ENCODE measurements around the genes NPAS4, MRPL11, LRFN4, PC and ANKRD13D.

GRCh38 chr11:66326200-66326958 lies 9.5 kb upstream of the CD248 start:
- PRO-cap = bidirectional peak, plus-strand start at chr11:66326697, minus-strand start at chr11:66326693
- RRBS = no CpG with 5 or more reads among the region's 18 CpGs

DNA sequence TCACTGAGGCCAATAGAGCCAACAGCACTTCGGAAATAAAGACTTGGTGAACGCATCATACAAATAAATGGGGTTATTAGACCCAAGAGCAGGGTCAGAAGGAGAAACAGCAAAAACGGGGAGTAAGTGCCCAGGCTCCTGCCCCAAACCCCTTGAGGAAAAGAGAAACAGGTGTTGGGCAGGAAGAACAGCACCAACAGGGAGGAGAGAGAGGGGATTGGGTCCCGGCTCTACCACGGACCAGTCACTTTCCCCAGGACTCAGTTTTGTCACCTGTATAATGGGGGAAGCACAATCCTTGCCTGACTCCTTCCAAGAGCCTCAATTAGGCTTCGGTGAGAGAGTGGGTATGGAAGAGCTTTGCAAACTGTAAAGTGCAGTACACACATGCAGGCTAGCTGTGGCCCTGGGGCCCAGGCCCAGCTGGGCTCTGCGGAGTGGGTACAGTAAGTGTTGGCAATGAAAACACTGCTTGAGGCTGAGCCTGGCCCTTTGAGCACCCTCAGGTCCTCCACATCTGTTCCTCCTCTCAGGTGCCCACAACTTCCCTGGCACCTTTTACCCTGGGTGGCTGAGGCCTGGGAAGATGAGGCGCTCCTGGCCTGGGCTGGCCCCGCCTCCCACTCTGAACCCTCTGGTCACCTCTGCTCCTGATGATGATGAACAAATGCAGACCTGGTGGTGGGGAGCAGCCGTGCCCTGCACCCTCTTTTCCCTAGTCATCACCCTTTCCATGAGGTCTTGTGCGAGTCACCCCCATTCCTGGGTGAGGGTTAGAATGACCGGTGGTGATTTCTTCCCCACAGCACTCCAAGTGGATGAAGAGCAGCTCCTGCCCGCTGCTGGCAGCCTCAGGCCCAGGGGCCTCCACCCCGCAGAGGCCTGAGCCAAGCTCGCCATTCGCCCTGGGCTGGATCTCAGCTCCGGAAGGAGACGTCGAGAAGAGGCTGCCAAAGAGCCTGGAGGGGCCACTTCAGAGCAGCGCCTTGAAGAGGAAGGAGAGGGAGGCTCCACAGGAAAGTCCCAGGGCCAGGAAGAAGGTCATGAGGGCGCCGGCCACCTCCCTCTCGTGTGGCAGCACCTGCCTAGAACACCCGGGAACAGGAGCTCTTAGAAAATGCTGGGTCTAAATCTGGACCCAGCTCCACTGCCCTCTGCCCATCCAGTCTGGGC lies 8.7 kb downstream of the SLC29A2 start:
- PRO-cap = no peak
- RRBS = no CpG with 5 or more reads among the region's 24 CpGs

DNA sequence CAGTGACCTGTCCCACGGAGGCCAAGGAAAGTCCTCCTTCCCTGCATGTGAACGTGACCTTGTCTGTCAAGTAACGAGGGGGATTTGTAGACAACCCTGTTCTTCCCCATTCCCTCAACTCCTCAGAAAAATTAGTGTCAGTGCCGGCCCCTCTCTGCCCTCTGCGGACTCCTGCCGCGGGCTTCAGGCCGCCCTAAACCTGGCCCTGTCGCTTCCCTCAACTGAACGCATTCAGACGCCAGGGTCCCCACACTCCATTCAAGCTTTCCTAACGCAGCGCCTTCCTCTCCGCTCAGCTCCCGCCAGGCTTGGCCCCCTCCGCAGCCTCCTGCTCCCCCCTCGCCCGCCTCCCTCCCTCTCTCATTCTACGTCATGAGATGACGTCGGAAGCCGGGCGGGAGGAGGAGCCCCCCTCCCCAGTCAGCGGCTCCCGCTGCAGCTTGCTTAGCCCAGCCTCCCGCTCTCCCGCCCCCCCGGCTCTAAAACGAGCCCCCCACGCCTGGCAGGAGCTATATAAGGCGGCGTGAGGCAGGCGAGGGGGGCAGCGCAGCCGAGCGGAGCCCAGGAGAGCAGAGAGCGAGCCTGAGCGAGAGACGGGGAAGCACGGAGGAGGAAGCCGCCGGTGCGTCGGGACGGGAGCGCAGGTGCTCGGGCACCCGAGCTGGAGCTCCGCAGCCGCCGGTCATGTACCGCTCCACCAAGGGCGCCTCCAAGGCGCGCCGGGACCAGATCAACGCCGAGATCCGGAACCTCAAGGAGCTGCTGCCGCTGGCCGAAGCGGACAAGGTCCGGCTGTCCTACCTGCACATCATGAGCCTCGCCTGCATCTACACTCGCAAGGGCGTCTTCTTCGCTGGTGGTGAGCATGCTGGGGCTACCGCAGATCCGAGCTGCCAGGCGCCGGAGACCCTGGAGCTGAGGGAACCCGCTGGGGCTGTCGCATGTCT lies at the start of gene NPAS4:
Gene NPAS4 (plus strand): TSS at position 540 of the 947 bp plus-strand sequence.
- PRO-cap = no peak
- RRBS = 68% methylated on average over 24 of the region's 73 CpGs

- PRO-cap = bidirectional peak, plus-strand start at chr11:66438289, minus-strand start at chr11:66438038; bidirectional peak, plus-strand start at chr11:66438446, minus-strand start at chr11:66438384; bidirectional peak, plus-strand start at chr11:66438775, minus-strand start at chr11:66438836
- RRBS = no CpG with 5 or more reads among the region's 44 CpGs
Measured at GRCh38 chr11:66437810-66438919, at the start of gene MRPL11. Gene MRPL11 (minus strand): TSS chr11:66438848.

DNA sequence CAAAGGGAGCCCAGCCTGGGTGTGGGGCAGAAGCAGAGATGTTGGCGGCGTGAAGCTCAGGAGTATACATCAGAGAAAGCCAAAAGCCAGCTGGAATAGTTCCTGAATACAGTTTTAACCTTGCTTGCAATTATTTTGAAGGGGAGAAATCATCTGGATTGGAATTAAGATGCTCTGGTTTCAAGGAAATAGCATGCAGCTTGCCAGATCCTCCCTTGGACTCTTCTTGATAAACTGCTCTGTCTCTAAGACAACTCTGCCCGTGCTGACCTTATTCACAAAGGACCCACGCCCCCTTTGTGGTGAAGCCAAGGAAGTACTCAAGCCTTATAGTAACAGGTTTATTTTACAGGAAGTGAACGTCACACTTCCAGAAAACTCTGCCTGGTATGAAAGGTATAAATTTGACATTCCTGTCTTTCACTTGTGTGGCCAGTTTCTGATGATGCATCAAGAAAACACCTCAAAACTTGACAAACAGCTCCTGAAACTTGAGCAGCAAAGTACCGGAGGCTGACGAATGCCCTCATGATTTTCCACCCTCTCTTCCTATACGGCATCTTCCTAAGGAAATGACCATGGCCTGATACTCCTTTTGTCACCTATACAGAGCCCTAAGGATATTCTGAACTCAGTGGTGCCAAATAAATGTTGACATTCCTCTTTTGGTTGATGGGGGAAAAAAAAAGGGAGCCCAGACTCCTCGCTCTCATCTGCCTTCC lies 12.5 kb upstream of the PELI3 start:
- PRO-cap = no peak
- RRBS = no CpG with 5 or more reads among the region's 9 CpGs

DNA sequence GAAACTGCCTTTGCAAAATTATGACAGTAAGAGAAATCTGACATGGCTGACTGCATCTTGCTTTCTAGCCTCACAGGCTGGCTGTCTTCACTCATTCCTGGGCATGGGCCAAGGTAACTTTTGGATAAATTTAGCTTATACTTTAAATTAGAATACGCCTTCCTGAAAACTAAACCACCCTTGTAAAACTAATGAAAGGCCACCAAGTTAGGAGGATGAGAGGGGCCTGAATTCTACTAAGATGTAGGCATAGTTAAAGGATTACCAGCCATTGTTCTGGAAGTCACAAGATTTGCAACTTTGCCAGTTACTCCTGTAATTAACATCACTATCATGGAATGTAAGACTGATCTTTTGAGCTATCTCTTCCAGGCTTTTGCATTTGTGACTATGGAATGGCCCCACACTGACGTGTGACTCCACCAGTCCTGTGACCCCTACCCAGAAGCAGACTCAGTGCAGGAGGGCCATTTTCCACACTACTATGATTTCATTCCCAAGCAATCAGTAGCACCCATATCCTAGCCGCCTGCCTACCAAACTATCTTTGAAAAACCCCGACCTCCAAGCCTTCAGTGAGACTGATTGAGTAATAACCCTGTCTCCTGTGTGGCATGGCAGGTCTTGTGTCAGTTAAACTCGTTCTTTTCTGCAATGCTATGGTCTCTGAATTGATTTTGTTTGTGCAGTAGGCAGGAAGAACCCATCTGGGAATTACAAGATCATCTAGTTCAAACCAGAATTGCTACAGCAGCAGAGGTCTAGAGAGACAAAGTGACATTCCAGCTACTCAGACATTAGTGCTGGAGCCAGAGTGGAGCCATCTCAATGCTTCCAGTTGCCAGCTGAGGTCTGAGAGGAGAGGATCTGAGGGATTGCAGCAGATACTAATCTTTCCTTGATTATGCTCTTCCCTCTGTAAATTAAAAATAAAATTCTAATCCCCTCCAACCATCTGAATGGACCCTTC lies 1.8 kb upstream of the CTSF start:
- PRO-cap = no peak
- RRBS = no CpG with 5 or more reads among the region's 5 CpGs

DNA sequence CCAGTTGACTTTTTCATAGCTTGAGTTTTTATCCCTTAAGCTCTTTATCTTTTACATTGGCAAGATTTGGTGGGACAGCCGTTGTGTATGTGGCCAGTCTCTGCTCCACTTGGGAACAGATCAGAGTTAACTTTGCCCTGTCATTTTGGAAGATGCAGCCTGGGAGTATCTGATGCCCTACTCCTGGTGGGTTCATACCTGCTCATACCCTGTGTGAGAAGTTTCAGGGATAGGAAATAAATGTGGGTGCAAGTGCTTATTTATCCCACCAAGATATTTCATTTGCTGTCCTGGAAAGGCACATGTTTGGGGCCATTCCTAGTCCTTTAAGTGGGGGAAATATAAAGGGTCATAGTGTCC lies 1.6 kb downstream of the RBM14 start:
- PRO-cap = no peak
- RRBS = no CpG with 5 or more reads among the region's 1 CpG

- PRO-cap = no peak
- RRBS = no CpG with 5 or more reads among the region's 7 CpGs
Measured at GRCh38 chr11:66650010-66650491, 11.5 kb downstream of the RBM4 start.

DNA sequence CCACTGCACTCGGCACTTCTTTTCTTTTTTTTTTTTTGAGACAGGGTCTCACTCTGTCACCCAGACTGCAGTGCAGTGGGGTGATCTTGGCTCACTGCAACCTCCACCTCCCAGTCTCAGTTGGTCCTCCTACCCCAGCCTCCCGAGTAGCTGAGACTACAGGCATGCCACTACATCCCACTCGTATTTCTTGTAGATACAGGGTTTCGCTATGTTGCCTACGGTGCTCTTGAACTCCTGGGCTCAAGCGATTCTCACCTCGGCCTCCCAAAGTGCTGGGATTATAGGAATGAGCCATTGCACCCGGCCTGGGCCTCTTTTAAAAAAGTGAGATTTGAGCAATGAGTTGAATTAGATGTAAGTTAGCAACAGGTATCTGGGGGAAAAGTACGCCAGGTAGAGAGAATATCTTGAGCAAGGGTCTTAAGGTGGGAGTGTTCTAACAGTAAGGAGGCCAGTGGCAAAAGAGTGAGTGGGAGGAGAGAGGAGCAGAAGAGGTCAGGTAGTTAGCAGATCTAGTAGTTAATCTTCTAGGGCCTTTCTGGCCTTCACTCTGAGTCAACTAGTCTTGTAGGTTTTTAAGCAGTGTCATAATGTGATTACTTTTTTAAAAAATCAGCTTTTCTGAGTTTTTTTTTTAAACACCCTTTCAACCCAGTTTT lies 16.9 kb downstream of the RBM4 start:
- PRO-cap = no peak
- RRBS = no CpG with 5 or more reads among the region's 9 CpGs

GRCh38 chr11:66667397-66667951 lies 10.2 kb downstream of the RBM4B start:
- PRO-cap = no peak

- PRO-cap = bidirectional peak, plus-strand start at chr11:66743526, minus-strand start at chr11:66743322
- RRBS = no CpG with 5 or more reads among the region's 18 CpGs
Measured at GRCh38 chr11:66743140-66743996, 1.2 kb upstream of the C11orf80 start.

- PRO-cap = no peak
- RRBS = no CpG with 5 or more reads among the region's 12 CpGs
Measured at GRCh38 chr11:66845760-66846346, 2.6 kb downstream of the RCE1 start.

GRCh38 chr11:66856471-66857166 lies at the start of gene LRFN4:
Gene LRFN4 (plus strand): TSS chr11:66857064.
- PRO-cap = bidirectional peak, plus-strand start at chr11:66856557, minus-strand start at chr11:66856308; bidirectional peak, plus-strand start at chr11:66857104, minus-strand start at chr11:66856934
- RRBS = 1% methylated on average over 66 of the region's 95 CpGs

- PRO-cap = no peak
- RRBS = no CpG with 5 or more reads among the region's 5 CpGs
Measured at GRCh38 chr11:66921316-66921737, 36.9 kb downstream of the PC start.

DNA sequence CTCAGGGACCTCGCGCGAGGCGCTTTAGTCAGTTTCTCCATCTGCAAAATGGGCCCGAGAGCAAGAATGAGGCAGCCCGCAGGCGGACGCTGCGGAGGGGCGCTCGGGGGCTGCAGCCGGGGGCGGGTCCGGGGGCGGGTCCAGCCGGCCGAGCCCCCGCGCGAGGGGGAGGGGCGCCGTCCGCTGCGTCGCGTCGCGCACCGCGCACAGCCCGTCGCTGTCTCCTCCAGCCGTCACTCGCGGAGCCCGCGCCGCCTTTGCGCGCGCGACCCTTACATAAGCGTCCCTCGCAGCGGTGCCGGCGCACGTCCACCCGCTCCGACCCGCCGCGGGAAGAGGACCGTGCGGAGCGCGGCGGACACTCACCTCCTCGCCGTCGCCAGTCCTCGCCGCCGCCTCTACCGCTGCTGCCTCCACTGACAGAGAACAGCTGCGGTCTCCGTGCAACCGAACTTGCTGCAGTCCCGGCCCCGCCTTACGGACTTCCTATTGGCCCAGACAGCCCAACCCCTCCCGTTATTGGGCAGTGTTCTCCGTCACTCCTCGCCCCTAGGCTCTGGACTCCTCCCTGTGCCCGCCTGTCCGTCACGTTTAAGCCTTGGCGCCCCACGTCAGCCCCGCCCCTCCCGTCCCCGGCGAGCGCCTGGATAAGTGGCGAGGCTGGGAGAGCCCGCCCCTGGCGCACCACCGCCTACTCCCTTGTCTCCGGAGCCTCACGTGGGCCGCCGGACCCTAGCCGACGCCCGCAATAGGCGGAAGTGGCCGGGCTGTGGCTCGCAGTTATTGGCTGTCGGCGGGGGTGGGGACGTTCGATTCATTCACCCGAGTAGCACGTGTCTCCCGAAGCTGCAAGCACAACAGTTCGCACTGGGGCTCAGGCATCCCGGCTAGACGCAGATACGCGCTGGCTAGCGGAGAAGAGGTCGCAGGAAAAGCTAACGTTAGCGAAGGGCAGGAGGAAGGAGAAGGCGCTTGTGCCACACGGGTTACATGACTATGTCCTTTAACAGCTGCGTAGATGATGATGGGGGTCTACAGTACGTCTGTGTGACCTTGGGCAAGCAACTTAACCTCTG lies at the start of gene PC:
Gene PC (minus strand): TSS at position 428 of the 1,076 bp plus-strand sequence.
- PRO-cap = bidirectional peak, plus-strand start at position 860 of the sequence, minus-strand start at position 418 of the sequence
- RRBS = 1% methylated on average over 7 of the region's 118 CpGs

GRCh38 chr11:67052675-67053389 lies 3.8 kb upstream of the RHOD start:
- PRO-cap = no peak
- RRBS = no CpG with 5 or more reads among the region's 9 CpGs

GRCh38 chr11:67228190-67228829 lies 38.0 kb upstream of the GRK2 start:
- PRO-cap = no peak
- RRBS = no CpG with 5 or more reads among the region's 13 CpGs

- PRO-cap = no peak
Measured at GRCh38 chr11:67245866-67246281, 20.4 kb upstream of the GRK2 start.

GRCh38 chr11:67289263-67289592 lies at the start of gene ANKRD13D:
Gene ANKRD13D (plus strand): TSS chr11:67289303.
- PRO-cap = bidirectional peak, plus-strand start at chr11:67289427, minus-strand start at chr11:67289196
- RRBS = under 1% methylated on average over 6 of the region's 46 CpGs

- PRO-cap = no peak
- RRBS = no CpG with 5 or more reads among the region's 39 CpGs
Measured at GRCh38 chr11:67289596-67290504, 747 bp downstream of the ANKRD13D start.